SJSA1 (cell line): Measurements from ENCODE around the gene AGL.

DNA sequence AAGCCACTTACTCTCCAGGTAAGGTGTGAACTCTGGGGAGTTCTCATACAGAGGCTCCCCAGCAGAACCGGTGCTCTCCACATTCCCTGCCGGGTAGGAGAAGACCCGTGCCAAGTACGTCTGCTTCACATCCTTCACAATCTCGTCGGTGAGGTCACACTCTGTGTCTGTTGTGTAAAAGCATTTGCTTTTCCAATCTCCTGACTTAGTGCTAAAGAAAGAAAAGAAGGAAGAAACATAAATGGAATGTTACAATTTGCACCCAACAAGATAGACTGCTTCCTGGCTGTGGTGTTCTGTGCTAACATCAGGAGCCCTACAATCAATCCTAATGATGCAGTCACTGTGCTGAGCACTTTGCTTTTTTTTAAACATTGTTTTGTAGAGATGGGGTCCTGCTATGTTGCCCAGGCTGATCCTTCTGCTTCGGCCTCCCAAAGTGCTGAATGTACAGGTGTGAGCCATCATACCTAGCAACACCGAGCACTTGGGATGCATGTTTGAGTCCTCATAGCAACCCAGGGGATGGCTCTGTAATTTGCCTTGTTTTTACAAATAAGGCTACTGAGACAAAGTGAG is 5.5 kb downstream of the F3 start:
- RAMPAGE, long total RNA = no peak

DNA sequence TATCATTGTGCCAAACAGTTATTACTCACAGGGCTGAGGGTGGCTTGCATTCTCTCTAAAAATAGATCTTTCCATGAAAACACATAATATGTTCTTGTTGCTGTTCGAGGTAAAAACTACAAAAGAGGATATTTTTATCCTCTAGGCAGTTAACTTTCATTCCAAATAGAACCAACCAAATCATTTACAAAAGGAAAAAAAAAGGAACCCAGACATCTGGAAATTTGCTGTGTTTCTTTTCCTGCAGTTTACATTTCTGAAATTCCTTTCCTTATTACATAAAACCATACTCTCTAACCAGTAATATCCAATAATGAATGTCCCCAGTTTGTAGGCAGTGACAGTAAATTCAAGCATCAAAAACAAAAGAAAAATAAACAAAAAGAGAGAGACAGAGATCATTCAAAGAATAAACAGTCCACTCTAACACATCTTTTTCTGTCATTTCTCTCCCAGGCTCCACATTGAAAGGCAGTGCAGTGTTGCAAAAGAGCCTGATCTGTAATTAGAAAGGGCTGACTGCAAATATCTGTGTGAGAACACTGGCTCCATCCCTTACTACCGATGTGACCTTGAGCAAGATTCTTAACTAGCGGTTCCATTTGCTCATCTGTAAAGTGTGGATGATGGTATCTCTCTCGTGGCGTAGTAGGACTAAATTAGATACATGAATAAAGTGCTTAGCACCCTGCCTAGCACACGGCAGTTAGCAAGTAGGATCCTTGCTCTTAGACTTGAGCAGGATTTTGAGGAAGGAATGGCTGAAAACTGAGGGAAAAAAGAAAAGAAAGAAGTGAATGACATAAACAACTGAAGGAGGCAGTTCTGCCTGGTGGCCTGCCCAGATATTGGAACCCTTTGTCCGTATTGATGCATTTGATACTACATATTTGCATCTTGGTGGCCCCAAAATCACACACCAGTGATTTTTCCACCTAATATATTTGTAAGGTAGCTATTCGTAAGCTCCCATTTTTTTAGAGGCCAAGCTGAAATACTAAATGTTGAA is 26.9 kb upstream of the SLC44A3 start:
- RAMPAGE, long total RNA = no peak

- RAMPAGE, long total RNA = no peak
These were observed 18.0 kb upstream of the SLC44A3 start for GRCh38 chr1:94801872-94802766.

DNA sequence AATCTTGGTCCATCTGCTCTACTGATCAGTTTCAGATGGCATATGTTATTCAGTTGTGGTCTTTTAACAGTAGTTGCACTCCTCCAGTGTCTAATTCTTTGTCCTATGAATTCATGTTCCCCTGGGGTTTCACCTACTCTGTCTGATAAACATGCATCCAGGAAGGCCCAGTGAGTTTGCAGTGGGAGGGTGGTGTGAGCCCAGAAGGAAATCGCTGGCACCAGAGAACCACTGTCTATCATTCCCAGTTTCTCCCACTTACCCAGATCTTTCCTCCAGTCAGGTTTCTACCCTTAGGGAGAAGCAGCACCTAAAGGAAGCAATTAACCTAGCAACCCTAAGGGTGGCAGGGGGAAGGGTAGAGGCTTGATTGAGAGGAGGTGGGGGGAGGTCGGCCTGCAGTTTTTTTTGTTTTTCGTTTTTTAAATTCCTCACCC is 932 bp upstream of the SLC44A3 start:
- RAMPAGE, long total RNA = no peak

DNA sequence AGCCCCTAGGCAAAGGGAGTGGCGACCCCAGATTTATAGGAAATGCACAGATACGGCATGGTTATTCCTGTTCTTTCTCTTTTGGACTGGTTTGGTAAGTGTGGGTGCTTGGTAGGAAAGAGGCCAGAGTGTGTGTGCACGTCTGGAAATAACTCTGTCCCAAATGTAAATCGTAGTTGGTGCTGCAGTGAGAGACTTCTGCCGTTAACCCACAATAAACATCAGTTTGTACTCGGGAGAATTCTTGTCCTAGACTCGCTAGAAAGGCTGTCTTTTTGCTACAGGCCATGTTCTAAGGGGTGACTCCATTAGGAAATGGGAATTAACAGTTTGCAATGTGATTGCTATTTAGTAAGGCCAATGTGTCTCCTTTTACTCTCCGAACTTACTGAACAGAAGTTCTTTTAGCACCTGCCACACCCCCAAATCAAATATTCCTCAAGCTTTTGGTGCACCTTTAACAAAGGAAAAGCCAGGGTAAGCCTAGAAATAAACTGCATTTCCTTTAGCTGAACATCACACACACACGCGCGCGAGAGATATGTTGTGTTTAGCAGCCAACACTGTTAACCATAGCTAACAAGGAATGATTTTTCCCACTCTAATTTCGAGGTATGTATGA is 917 bp downstream of the SLC44A3 start:
- RAMPAGE, long total RNA = no peak

GRCh38 chr1:94821632-94822308 is 1.6 kb downstream of the SLC44A3 start:
- RAMPAGE, long total RNA = no peak

- RAMPAGE, long total RNA = no peak
These were observed 35.2 kb downstream of the SLC44A3 start for GRCh38 chr1:94855334-94855790.

- RAMPAGE, long total RNA = no peak
These were observed 43.3 kb downstream of the CNN3 start for GRCh38 chr1:94883608-94884048.

DNA sequence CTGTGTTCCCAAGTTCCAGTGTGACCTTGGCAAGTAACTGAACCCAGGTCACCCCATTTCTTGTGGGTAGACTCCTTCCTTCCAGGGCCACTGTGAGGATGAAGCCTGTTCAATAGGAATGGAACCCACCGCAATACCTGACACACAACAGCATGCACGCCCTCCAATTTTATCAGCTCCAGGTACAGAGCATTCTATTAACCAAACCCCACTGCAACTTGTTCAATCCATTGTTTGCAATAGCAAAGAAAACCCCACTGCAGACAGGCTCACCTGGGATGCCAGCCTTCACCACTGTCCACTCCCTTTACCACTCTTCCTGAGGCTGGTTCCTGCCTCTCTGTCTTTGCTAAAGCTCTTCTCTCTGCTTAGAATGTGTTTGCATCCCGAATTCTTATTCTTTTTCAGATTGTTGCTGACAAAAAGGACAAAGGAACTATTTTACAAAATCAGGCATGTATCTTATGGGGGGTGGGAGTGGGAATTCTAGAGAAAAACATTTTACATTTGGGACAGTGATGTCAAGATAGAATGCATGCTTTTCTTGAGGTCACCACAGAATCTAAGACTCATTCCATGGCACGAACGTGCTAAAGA is 16.2 kb downstream of the CNN3 start:
- RAMPAGE, long total RNA = no peak

GRCh38 chr1:95240392-95240846 is 6.4 kb downstream of the RWDD3 start:
- RAMPAGE, long total RNA = no peak

DNA sequence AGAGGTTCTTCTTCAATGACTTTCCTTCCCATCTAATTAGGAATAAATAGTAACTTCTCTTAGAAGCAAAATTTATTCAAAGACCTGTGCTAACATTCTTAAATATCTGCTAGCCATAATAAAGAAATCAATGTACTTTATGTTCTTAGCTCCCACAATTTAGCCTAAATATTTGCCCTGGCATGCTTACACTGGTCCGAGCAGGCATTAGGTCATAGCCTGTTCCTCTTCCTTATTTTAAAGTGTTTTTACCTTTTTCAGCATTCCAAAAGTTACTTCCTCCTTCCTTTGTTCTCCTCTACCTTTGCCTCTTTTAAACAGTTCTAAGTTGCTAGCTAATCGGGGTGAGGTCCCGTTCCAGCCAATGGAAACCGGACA is 721.4 kb downstream of the RWDD3 start:
- RAMPAGE, long total RNA = no peak

- RAMPAGE, long total RNA = no peak
These were observed 34.1 kb downstream of the PTBP2 start for GRCh38 chr1:96755513-96756267.

DNA sequence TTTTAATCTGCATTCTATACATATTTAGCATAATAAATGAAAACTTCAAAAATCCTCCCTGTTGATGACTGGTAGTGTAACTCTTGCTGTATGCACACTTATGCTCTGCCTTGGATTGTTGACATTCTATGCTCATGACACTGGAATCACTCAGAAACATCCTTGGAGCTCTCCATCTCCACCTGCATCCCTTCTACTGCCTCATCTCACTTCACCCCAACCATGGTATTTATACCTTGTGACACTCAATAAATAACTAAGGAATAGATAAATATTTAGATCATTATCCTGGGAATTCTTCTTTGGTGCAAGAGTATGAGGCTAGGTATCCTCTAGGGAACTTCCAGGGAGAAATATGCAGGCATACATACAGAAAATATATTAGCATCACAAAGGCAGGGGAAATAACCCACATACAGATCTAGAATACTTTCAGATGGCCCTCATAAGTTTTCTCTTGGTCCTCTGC is 448.2 kb downstream of the PTBP2 start:
- RAMPAGE, long total RNA = no peak

GRCh38 chr1:98045006-98045710 is 124.3 kb upstream of the DPYD start:
- RAMPAGE, long total RNA = no peak

- RAMPAGE, long total RNA = no peak
These were observed 150.5 kb downstream of the PLPPR5 start for GRCh38 chr1:98854221-98854519.

DNA sequence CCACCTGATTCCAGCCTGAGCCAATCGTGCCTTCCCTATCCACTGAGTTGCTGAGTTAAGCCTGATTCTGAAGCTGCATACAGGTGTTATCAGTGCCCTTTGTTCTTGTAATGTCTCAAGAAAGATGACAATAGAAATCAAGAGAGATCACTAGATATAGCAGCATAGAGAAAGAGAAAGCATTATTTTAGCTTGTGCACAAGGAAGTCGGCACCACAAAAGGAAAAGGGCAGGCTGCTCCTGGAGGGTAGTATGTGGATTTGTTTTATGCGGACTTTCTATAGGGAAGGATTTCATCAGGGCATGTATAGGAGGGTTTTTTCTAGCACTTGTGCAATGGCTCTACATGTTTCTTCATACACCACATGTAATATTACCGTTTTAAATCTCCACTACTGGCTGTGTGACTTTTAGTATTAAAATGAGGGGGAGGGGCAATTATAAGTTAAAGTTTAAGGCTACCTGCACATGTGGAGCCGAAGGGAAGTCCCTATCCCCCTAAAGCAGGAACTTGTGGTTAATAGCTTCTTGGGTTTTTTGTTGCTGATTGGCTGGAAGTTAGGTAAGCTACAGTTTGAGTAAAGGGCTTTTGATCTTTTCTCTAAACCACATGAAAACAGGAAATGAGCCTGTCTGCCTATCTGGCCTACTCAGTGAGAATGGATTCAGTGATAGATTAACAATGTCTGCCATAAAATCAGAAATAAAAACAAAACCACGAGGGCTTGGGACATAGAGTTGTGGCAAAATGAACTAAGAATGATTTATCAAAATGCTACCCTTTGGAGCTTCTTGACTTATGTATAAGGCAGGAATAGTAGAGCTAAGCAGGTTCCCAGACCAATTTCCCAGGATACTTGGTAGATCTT is 133.3 kb downstream of the PLPPR5 start:
- RAMPAGE, long total RNA = no peak

DNA sequence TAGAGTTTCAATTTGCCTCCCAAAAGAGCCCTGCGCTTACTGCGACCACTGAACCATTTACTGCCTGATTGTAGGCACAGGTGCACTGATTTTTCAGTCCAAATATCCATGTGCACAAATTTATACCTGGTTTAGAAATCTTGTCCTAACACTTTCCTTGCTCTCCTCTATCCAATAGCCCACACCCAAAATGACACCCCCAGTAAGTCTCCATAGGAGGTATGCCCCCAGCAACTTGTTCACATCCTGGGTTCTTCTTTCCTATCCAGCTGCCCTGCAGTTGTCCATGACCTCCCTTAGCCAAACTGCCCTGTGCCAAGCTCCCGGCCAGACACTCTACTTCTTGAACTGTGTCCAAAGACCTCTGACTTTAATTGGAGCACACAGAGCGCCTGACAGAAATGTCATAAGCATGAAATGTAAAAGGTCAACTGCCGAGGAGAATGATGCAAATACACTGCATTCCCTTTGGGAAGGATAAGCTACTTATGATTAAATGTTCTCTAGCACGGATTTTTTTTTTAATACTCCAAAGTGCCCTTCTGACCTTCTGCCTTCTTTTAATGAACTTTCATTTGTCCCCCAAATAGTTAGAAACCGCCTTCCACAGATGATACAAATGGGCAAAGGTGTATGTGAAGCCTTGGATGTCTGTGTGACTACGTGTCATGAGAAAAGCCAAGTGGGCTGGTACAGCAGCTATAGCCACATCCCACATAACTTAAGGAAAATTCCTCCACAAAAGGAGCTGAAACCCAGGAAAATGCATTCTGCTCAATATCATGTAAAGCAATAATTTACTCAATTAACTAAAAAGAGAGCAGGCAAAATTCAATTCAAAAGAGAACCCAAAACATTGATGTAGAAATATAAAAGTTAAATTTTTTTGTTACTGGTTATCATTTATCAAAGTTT is 26.7 kb downstream of the PALMD start:
- RAMPAGE, long total RNA = no peak

DNA sequence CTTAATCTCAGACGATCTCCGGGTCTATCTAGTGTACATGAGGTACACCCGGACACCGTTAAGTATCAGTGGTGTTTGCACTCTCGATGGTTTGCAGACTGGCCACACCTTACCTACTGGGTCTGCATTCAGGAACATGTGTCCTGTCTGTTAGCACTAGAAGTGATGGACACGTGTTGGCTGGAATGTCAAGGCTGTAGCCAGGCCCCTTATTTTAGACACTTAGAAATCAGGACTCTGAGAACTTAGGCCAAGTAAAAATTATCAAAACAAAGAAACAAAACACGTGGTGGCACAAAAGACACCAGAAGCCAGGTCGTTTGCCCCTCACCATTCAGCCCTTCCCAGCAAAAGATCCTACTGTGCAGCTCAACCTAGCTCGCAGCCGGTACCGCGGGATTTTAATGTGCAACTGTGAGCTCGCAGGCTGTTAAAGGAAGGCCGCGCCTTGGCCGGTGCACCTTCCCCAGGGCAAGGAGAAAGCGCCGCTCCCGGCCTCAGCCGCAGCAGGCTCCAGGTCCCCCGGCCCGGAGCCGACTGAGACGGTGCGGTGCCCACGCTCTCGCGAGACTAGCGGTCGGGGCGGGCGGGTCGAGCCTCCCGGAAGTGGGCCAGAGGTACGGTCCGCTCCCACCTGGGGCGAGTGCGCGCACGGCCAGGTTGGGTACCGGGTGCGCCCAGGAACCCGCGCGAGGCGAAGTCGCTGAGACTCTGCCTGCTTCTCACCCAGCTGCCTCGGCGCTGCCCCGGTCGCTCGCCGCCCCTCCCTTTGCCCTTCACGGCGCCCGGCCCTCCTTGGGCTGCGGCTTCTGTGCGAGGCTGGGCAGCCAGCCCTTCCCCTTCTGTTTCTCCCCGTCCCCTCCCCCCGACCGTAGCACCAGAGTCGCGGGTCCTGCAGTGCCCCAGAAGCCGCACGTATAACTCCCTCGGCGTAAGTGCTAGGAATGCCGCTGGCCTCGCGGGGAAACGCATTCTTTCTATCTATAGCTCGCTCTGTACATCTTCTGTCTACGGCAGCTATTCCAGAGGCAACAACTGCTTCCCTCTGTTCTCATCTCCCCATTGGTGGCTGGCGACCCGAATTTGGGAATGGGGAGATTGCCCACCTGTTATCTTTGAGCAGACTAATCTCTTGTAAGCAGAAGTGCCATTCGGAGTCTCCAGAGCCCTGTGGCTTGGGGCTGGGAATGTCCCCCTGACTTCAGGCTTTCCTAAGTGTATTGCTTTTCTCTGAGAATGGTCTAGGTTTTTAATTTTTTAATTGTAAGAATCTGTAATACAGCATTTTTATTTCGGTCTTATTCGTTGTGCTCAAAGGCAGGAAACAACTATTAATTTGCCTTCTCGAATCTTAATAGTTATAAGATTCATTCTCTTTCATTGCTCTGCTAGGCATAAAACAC is at the start of gene AGL:
TSS of gene AGL (plus strand) at position 877 of the 1,403 bp plus-strand sequence.
- RAMPAGE, long total RNA = no peak

GRCh38 chr1:100028686-100029330 is 9.1 kb upstream of the MFSD14A start:
- RAMPAGE, long total RNA = no peak

- RAMPAGE, long total RNA = no peak
These were observed 559 bp downstream of the MFSD14A start for GRCh38 chr1:100038229-100039079.